RPMI7951 (cell line): ENCODE results near the gene KLHL30.

DNA sequence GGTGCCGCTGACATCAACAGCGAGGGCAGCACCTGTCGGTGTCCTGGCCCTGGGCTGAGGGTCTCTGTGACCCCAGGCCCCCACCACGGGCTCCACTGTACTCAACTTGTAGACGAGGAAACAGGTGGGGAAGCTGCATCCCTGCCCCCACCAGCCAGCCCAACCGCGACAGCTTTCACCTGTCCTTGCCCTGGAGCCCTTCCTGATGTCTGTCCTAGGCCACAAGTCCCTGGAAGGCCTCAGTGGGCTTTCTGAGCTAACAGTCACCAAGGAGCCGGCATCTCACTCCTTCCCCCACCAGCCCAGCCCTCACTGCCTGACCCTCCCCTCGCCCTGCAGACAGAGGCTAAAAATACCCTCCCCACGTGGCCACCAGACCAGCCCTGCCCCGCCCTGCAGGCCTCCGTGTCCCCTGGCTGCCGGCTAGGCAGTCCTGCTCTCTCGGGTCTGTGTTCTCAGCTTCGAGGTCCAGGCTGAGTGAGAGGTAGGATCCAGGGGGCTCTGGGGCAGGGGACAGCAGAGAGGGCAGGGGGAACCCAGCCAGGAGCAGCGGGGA lies at the start of gene KLHL30:
KLHL30 (plus strand) TSS at position 394 of the 556 bp plus-strand sequence.
- RAMPAGE, long total RNA, result no peak

DNA sequence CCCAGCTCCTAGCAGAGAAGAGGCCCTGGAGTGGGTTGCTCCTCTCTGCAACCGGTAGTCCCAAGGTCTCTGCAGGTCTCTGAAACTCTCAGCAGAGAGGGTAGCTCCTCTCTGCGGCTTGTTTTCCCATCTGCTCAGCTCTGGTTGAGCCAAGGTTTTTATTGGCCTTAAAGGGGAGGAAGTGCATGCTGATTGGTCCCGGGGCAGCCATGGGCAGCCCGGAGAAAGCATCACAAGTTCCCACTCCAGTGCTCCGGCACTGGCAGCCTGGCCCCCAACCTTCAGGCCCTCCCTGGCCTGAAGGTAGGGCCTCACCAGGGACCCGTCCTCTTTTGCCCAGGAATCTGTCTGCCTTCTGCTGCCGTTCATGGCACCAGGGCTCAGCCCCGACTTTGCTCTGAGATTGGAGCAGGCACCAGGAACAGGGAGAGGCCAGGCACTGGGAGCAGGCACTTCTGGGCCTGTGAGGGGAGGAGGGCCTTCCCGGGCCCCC lies 17.4 kb upstream of the ILKAP start:
- RAMPAGE, long total RNA, result no peak

- RAMPAGE, long total RNA, result no peak
Measured at GRCh38 chr2:238231203-238231418, 8.7 kb downstream of the HES6 start.

DNA sequence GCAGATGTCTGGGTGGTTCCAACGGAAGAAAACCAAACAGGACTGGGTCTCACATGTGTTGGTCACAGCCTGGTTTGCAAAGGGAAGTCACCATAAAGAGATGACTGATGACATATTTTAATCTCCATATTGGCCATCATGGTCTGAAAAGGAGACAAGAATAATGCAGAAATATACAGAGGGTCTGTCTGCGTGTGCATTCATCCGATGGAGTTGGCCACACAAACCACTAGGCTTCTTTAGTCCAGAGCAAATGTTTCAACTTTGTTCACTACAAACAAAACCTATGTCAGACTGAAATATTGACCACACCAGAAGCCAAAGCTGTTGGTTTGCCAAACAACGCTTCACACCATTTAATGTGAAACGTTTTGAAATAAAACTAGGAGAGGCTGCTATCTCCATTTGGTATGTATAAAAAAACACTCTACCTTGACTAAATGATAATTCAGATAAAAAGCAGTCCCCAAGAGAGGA lies 5.7 kb upstream of the HES6 start:
- RAMPAGE, long total RNA, result no peak

GRCh38 chr2:238256449-238257290 lies 16.8 kb upstream of the HES6 start:
- RAMPAGE, long total RNA, result no peak

DNA sequence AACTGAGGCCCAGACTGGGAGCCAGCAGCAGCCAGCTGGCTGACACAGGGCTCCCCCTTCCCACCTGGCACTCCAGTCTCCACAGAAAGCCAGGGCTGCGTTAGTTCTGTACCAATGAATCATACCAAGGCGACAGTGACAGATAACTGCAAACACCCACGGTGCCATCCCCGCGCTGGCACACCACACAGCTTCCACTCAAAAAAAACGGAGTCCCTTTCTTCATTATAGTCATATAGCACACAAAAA lies 1.4 kb downstream of the PER2 start:
- RAMPAGE, long total RNA, result no peak

DNA sequence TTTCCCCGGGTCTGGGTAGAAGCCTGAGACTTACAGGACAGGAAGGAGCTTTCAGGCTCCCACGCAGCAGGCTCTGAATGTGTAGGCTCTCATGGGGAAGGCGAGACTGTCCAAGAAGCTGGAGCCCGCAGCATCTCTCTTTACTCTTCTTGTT lies 1.3 kb upstream of the PER2 start:
- RAMPAGE, long total RNA, result no peak

DNA sequence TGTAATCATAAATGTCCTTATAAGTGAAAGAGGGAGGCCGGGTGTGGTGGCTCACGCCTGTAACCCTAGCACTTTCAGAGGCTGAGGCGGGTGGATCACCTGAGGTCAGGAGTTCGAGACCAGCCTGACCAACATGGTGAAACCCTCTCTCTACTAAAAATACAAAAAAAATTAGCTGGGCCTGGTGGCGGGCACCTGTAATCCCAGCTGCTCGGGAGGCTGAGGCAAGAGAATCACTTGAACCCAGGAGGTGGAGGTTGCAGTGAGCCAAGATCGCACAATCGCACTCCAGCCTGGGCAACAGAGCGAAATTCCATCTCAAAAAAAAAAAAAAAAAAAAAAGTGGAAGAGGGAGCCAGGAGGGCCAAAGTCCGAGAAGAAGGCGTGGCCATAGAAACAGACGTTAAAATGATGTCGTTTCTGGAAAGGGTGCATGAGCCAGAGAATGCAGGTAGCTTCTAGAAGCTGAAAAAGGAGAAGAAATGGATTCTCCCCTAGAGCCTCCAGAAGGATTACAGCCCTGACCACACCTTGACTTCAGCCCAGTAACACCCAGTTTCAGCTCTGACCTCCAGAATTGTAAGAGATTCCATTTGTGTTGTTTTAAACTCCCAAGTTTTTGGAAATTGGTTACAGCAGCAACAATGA lies 14.4 kb upstream of the TRAF3IP1 start:
- RAMPAGE, long total RNA, result no peak

- RAMPAGE, long total RNA, result no peak
Measured at GRCh38 chr2:238558876-238559231, 132.1 kb downstream of the ASB1 start.

- RAMPAGE, long total RNA, result no peak
Measured at GRCh38 chr2:238644524-238645160, 203.2 kb upstream of the TWIST2 start.

GRCh38 chr2:238727684-238728011 lies 120.2 kb upstream of the TWIST2 start:
- RAMPAGE, long total RNA, result no peak

- RAMPAGE, long total RNA, result no peak
Measured at GRCh38 chr2:238786744-238787167, 61.1 kb upstream of the TWIST2 start.

- RAMPAGE, long total RNA, result no peak
Measured at GRCh38 chr2:238908679-238909055, 60.8 kb downstream of the TWIST2 start.

DNA sequence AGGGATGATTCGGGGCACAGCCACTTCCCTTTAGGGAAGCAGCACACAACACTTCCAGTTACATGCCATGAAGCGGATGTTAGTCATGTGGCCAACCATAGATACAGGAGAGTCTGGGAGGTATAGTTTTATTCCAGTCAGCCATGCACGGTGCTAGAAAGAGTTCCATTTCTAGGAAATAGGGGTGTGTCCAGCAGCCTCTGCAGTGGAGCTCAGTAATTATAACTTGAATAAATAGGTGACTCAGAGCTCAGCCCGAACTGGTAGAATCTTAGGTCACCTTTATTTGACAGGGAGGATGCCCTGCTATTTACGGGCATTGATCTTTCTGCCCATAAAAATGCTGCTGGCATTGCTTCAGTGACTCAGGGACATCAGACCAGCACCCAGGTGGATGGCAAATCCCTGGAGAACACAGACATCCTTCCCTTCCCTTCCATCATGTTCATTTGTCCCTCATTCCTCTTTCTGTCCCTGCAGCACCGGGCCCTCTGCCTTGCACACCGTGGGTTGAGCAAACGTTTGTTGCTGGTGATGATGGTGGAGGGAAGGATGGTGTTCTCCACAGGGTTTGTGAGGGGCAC lies 159.1 kb downstream of the TWIST2 start:
- RAMPAGE, long total RNA, result no peak

GRCh38 chr2:239059655-239060230 lies 211.9 kb downstream of the TWIST2 start:
- RAMPAGE, long total RNA, result no peak

DNA sequence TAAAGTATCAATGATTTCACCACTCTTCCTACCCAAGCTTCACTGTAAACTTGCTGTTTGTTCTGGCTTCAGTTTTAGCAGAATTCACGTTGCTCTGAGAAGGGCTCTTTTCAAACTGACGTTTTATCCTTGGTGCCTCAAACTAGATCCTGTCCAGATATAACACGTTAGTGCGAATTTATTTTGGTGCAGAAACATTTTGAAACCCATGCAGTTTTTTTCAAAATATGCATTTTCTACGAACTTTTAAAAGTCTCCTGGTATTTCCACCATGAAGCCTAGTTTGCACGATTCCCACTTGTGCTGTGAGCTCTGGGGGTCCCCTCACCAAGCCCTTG lies 224.2 kb downstream of the TWIST2 start:
- RAMPAGE, long total RNA, result no peak

DNA sequence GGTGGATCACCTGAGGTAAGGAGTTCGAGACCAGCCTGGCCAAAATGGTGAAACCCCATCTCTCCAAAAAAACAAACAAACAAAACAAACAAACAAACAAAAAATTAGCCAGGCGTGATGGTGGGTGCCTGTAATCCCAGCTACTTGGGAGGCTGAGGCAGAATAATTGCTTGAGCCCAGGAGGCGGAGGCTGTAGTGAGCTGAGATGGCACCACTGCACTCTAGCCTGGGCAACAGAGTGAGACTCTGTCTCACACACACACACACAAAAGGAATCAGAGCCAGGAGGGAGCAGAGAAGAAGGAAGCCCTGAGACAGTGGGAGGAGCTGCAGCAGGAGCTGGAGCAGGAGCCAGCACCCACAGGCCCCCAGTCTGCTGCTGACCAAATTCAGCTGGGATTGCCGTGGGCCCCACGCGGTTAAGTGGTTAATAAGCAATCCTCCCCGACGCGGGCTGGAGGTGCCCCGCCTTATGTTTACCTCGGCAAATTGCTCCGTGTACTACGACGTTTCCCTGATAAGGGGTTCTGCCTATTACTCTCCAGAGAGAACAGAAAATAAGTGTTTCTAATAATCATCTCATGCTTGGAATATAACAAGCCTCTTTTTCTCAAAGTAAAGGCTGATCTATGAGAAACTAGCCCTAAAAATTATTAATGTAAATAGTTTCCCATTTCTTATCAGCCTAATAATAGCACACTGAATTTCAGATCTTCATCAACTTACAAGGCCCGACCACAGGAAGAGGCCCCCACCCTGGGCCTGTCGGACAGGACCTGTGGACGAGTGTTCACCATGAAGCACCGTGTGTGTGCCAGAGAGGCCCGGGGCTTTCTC lies 265.3 kb downstream of the TWIST2 start:
- RAMPAGE, long total RNA, result no peak

- RAMPAGE, long total RNA, result no peak
Measured at GRCh38 chr2:239164262-239165010, 236.4 kb downstream of the HDAC4 start.

- RAMPAGE, long total RNA, result no peak
Measured at GRCh38 chr2:239247407-239248169, 153.2 kb downstream of the HDAC4 start.

DNA sequence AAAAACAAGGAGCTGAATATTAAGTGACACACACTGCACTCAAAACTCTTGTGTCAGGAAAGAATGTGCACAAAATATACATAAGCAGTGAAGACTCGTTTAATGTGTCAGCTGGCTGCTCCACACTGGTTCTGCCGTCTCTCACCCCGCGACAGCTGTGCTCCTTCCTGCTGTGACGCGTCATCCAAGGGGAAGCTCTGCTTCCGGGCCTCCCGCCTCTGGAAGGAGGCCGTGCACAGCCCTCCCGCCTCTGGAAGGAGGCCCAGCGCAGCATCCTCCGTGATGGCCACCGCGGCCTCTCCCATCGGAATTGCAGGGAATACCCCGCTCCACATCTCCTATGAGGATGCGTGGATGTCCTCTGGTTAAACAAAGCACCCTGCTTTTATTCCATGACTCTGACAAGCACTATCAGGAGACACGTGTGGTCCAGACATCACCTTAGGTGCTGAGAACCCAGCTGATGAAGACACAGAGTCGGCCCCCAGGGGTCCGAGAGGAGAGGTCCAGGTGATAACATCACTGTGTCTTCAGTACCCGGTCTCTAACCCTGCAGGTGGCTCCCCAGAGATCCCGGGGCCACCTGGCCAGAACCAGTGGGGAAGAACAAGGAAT lies 150.9 kb downstream of the HDAC4 start:
- RAMPAGE, long total RNA, result no peak